Tibial artery (tissue), 1 donor: ENCODE data around the gene ZNF608.

DNA sequence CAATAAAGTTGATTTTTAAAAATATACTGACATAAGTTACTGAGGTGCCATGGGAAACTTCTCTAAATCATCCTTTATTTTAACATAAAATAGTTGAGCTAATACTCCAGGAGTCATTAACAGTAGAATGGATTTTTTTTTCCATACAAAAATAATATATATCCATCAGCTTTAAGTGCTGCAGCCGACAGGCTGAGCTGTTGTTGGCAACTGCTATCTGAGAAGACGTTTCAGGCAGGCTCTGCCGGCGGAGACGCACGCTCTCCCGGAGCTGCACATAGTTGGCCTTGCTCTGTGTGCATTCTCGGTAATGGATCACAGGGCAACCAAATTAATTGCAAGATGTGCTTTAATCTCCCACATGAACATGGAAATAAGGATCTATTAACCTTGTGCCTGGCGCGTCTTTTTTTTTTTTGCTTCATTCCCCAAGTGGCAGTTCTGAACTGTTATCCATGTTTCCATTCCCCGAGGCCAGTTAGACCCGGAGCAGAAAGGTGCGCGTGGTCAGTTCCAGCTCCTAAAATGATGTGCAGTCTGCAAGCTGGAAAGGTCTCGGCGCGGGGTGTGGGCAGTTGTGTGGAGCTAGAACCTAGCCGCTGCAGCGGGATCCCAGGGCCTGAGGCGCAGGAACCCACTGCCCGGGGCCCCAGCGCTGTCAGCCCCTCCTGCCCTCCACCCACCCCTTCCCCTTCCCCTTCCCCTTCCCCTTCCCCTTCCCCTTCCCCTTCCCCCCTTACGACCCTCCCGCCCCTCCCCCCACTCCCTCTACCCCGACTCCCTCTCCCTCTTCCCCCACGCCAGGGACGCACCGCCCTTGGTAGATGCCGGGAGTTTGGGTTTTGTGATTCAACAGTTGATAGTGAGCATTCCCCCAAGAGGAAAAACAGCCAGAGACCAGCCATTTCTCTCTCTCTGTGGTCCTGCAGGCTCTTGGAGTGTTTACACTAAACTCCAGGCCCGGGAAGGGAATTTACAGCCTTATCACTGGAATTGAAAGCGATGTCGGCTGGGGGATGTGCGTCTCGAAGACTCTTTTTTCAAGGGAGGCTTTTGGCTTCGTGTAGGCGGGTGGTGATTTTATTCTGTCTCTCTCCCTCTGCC is 137.9 kb downstream of the CEP120 start:
- PRO-cap: no peak

DNA sequence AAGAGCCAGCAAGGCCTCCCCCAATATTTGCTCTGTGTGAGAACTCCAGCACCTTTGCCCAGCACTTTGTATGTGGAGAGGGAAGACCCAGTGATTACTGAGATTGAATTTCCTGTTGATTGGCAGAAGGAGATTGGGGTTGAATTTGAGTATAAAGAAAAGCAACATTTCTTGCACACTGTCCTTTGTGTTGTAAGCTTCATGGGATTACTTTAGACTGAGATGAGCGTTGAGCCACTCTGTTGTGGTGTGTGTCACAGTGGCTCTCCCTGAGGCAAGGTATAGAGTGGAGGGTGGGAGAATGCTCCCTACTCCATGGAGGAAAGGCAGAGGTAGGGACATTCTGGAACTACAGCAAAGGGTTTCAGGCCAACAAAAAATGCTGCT is 5.9 kb upstream of the CEP120 start:
- PRO-cap: no peak

GRCh38 chr5:123513107-123513605 is 1.2 kb downstream of the CSNK1G3 start:
- PRO-cap: no peak

DNA sequence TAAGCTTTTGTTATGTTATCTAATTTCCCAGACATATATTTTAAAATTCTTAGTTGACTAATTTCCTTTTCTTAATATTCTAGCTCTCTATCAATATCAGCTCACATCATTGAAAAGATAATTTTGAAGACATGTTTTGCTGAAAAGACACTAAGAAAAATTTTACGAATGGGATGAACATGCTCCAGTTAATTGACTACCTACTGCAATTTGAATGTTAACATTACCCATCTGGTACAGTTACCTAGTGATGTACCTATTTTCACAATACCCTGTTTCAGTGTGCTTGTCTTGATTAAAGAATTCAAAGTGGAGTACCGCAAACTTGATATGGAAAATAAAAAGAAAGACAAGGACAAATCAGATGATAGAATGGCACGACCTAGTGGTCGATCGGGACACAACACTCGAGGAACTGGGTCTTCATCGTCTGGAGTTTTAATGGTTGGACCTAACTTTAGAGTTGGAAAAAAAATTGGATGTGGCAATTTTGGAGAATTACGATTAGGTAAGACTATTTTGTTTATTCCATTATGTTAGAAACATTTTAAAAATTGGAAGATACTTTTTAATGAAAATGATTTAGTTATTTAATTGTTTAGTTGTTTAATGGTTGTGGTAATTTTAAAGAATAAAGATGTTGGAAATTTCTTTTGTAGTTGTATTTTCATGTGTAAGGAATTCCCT is 33.5 kb downstream of the CSNK1G3 start:
- PRO-cap: no peak

DNA sequence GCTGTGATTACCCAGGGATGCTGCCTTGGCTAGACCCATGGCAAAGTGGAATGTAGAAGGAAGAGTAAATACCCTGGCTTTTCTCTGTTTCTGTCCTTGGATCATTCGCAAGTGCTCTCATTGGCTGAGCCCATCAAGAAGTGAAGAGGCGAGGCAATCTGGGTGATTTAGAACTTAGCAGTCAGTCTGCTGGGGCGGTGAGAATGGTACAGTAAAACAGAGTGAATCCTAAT is 354.9 kb downstream of the CSNK1G3 start:
- PRO-cap: no peak

DNA sequence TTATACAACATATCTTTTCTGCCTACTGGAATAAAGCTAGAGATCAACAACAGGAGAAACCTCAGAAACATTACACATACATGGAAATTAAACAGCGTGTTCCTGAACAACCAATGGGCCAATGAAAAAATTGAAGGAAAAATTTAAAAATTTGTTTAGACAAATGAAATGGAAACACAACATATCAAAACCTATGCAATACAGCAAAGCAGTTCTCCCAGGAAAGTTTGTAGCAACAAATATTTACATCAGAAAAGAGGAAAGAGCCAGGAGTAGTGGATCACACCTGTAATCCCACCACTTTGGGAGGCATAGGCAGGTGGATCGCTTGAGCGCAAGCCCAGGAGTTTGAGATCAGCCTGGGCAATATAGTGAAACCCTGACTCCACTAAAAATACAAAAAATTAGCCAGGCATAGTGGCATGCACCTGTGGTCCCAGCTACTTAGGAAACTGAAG is 316.4 kb downstream of the ZNF608 start:
- PRO-cap: no peak

GRCh38 chr5:124706653-124707459 is 39.6 kb downstream of the ZNF608 start:
- PRO-cap: no peak

- PRO-cap: no peak
Measured at GRCh38 chr5:124711278-124712071, 35.0 kb downstream of the ZNF608 start.

GRCh38 chr5:124741616-124742567 is 4.5 kb downstream of the ZNF608 start:
- PRO-cap: no peak

DNA sequence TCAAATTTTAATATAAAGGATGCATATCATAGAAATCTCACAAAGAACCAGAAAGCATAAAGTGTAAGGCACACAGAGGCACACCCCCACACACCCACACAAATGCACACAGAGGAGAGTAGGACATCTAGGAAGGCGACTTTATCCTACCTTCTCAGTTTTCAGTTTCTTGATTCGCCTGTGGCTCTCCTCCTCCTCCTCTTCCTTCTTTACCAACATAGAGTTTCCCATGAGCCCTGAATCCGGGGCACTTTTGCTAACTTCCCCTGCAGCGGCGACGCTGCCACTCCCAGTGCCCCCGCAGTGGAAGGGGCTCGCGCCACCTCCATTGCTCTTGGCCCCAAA is 2.5 kb downstream of the ZNF608 start:
- PRO-cap: no peak

DNA sequence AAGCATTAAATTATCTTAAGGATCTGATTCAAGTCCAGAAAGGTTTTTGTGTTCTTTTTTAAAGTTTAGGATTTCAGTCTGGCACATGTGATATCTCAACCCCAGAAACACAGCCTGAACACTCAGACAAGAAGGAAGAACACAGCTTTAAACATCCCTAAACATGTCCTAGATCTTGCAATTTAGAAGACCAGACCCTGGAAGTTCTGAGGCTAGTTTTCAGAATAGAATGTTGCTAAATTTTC is 1.1 kb downstream of the ZNF608 start:
- PRO-cap: unidirectional peak, plus-strand start at position 121 of the sequence

DNA sequence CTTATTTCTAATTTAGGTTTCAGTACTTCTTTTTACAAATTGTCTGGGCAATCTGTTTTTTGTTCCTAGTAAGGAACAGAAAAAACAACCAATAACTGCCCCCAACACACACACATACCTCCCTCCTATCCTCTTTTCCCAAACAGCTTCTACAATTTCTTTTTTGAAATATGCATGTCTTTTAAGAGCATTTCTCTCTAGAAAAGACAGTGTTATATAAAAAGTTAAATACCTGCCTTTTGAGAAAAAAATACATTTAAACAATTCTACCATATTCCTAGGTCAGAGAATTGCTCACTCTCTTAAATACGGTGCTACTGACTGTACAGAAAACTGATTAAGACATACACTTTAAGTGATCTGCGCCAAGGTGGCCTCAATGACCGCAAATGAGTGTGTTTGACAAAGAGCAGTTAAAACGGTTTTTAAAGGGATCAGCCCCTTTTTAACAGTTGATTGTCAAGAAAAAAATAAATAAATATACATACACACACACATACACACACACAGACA is 709 bp downstream of the ZNF608 start:
- PRO-cap: no peak

DNA sequence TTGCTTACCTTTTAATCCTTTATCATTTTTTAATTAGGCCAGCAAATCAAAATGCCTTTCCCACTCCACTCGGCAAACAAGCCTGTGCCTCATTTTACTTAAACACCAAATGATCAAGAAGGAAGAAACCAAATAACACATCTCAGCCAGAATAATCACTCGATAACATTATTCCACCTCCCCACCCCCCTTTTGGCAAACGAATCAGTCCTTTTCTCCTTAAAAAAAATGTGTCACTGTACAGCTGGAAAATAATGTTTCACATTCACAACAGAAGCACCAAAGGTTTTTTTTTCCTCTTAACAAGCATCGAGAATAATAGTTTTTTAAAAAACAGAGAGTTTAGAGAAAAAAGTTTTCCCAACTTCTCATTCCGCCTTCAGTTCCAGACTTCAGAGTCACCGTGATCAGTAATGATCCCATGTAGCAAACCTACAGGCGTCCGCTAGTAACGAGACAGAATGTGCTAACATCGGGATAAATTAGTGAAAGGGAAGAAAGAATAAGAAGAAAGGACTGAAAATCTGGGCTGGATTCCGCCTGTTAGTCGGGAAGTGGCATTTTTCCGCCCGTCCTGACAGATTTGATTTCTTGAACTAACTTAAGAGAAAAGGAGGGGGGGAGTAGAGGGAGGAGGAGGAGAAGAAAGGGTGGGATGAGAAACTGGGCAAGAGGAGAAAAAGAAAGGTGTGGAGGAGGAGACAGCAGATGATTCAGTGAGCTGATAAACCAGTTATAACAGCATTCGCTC is at the start of gene ZNF608:
ZNF608 (minus strand) TSS at position 453 of the 751 bp plus-strand sequence.
- PRO-cap: bidirectional peak, plus-strand start at position 675 of the sequence, minus-strand start at position 598 of the sequence

DNA sequence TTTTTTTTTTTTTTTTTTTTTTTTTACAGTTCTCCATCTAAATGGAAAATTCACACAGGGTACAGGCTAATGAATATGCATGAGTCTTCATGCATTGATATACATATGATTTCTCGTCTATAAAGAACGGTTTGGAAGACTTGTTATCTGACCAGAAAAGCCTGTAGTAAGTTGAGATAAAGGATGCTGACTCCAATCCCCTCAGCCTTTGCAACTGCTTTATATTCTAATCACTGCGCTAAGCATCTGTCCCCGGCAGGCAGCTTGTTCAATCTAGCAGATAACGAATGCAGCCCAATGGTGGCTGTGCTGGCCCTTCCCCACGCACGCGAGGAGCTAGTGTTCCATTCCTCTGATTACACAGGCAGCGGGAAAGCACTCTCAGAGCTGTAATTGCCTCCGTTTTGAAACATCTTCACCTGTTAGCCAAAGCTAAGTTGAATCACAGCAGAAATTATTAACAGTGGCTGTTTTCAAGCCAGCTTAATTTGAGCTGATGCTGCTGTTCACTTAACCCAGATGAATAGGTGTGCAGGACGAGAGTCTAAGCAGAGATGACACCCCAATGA is 453.9 kb upstream of the ZNF608 start:
- PRO-cap: no peak

GRCh38 chr5:125257616-125258009 is 511.2 kb upstream of the ZNF608 start:
- PRO-cap: no peak

GRCh38 chr5:125410917-125411891 is 664.8 kb upstream of the ZNF608 start:
- PRO-cap: no peak

GRCh38 chr5:125491949-125492461 is 745.6 kb upstream of the ZNF608 start:
- PRO-cap: no peak

DNA sequence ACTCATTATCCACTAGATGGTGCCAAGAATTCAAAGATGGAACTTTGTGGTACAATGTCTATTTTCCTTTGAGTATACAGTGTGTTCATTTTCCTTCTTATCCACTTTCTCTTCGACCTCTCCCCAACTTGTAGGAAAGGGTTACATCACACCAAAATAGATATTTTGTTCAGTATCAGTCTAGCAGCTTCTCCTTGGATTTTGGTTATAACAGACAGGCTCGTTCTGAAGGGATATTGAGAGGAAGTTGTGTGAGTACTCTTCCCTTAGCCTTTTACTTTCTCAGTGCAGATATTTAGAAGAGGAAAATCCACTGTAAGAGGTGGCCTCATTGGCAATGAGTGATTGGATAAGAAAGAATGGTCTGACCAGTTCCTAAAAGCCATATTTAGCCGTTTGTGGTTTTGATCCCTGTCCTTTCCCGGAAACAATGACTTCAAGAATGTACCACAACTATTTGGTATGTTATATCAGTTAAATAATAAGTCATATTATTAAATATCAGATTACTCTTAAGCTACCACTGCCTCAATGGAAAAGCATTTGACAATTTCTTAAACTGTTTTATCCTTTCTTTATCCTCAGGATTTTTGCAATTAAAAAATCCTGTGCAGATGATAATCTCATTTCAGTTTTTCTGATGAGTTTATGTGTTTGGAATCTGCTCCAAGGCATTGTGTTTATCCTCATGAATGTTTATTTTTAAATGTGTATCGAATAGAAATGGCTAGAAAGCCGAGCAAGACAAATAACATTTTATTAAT is 68.9 kb upstream of the GRAMD2B start:
- PRO-cap: no peak

- PRO-cap: unidirectional peak, plus-strand start at chr5:126869363
Measured at GRCh38 chr5:126868590-126869797, 92.1 kb downstream of the LMNB1 start.

GRCh38 chr5:126961665-126962351 is 68.5 kb downstream of the MARCHF3 start:
- PRO-cap: no peak